Gastroesophageal sphincter (tissue), 4 donors: Measurements from ENCODE around the genes CCDC60 and RPLP0.

DNA sequence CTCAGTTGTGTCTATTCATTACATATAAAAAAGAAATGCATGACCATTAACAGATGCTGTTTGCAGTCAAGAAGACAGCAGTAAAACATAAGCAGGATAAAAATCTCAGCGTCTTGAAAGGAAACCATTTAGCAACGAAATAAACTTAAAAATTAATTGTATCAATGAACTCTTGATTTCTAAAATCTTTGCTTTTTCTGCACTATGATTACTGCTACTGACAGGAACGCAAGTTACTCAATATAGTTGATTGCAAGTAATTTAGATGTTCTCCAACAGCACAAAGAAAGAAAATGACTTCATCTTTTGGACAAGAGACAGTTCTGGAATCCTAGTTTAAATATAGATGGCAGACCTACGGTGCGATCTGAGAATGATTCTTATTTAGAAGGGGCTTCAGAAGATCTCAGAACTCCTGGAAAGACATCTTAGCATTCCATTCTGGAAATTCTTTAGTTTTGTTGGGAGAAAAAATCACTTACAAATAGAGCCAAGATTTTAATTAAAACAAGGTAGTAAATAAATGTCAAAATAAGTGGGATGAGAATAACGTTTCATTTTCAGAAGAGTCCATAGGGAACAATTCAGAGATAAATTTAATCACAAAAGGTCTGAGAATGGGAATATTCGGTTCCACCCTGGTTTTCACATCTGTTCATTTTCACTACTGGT is 1.4 kb upstream of the SUDS3 start:
- PRO-cap: no peak
- RAMPAGE, long total RNA, 4 experiments: no peak in any of the 4 experiments

- PRO-cap: no peak
- RAMPAGE, long total RNA, 4 experiments: no peak in any of the 4 experiments
Measured at GRCh38 chr12:119334085-119334849, at the start of gene CCDC60. Gene CCDC60 (plus strand): TSS chr12:119334729.

DNA sequence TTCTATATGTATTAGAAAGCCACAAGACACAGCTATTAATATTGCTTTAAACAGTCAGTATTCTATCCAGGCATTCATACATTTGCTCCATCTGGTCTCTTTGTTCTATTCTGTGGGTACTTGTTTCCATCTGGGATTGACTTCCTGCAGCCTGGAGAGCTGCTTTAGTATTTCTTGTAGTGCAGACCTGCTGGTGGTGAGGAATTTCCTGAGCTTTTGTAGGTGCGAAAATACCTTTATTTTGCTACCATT is 29.0 kb downstream of the CCDC60 start:
- PRO-cap: no peak
- RAMPAGE, long total RNA, 4 experiments: no peak in any of the 4 experiments

GRCh38 chr12:119365534-119366111 is 31.1 kb downstream of the CCDC60 start:
- PRO-cap: no peak
- RAMPAGE, long total RNA, 4 experiments: no peak in any of the 4 experiments

GRCh38 chr12:119397204-119397421 is 62.6 kb downstream of the CCDC60 start:
- PRO-cap: no peak
- RAMPAGE, long total RNA, 4 experiments: no peak in any of the 4 experiments

- PRO-cap: no peak
- RAMPAGE, long total RNA, 4 experiments: no peak in any of the 4 experiments
Measured at GRCh38 chr12:119699276-119699791, 31.4 kb downstream of the PRKAB1 start.

DNA sequence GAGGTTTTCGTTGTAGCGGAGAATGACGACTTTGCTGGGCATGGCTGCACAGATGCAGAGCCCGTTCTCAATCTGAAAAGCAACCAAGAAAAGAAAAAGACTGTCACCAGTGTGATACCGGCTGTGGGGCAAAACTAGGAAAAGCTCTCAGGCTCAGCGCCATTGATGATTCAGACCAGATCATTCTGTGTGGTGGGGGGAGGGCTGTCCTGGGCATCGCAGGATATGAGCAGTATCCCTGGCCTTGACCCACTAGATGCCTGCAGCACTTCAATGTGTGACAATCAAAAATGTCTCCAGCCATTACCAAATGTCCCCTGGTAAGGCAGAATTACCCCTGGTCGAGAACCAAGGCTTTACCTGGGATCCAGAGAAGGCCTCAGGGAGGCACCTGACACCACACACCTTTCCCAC is 36.5 kb downstream of the PRKAB1 start:
- PRO-cap: no peak
- RAMPAGE, long total RNA, 4 experiments: no peak in any of the 4 experiments

DNA sequence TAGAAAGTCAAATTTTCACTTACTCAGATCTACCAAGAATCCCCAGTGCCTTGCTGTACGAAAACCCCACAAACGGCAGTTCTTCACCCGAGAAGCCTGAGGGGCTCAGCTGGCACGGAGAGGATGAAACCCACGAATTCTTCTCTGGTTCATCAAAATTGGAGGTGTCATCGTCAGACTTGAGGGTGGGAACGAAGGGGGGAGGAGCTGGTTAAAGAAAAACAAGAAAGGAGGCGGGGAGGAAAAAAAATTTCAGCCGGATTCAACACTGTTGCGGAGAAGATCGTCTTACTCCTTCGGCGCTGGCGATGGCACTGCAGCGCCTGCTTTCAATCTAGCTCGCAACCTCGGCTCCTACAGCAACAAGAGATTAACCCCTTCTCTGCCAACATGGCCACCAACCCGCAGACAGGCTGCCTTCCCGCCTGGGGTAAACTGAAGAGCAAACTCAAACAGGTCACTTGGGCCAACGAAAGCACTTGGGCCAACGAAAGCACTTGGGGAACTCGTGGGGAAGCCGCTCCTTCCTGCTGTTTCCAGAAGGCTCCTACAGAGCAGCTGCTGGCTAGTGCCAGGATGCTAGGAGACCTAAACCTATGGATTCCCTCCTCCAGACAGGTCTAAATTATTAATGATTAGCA is 73.8 kb downstream of the CIT start:
- PRO-cap: no peak
- RAMPAGE, long total RNA, 4 experiments: start-site peak on the minus strand in 3 of 4 experiments, centred at positions 128 to 325 of the sequence, 5 to 14 reads per replicate

- PRO-cap: no peak
- RAMPAGE, long total RNA, 4 experiments: start-site peak on the minus strand in 3 of 4 experiments, at chr12:119804414-119804541 at its widest, 10 to 18 reads per replicate
Measured at GRCh38 chr12:119803928-119804929, 72.9 kb downstream of the CIT start.

DNA sequence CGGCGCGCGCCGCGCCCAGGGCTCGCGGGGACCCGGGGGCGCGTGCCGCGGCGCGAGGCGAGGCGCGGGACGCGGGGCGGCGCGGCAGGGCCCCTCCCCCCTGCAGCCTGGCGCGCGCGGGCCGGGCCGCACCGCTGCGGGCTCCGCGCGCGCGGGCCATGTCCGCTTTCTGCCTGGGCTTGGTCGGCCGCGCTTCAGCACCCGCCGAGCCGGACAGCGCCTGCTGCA is 589 bp downstream of the BICDL1 start:
- PRO-cap: no peak
- RAMPAGE, long total RNA, 4 experiments: no peak in any of the 4 experiments

DNA sequence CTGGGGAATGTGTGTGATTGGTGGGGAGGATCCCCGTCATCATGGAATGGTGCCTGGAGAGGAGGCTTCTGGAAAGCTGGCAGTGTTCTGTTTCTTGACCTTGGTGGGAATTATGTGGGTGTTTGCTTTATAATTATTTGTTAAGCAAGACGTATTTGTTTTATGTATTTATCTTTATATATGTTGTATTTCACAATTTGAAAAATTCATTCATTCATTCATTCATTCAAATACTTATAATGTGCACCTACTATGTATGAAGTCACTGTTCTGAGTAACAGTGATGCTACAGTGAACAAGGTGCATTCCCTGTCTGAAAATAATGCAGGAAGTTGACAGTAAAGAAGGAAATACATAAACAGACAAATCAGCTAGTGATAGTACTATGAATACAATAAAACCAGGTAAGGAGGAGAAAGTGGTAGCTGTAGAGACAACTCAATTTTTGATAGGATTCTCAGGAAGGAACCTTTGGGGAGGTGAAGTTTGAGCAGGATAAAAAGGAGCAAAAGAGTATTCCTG is 17.2 kb downstream of the BICDL1 start:
- PRO-cap: no peak
- RAMPAGE, long total RNA, 4 experiments: no peak in any of the 4 experiments

GRCh38 chr12:120093721-120094439 is 22.7 kb downstream of the RAB35 start:
- PRO-cap: no peak
- RAMPAGE, long total RNA, 4 experiments: no peak in any of the 4 experiments

- PRO-cap: no peak
- RAMPAGE, long total RNA, 4 experiments: no peak in any of the 4 experiments
Measured at GRCh38 chr12:120132488-120133357, 16.2 kb upstream of the RAB35 start.

DNA sequence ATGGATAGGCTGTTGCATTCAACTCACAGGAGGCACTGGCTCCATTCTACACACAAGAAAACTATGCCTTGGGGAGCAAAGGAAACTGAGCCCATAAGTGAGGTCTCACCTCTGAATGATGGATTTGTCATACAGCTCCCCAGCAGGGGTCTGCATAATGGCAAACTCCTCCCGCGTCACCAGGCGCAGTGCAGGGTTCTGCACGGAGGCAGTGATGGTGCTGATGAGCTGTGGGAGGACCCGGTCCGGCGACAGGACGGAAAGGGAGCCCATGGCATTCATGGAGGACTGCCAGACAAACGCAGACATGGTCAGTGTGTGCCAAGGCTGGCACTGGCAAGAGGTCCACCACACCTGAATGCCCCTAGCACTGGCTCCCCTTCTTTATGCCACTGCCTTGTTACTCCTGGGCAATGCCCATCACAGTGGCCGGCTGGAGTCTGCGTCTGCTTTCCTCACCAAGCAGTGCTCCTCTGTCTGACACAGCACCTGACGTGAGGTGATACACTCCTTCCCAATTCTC is 32.7 kb downstream of the GCN1 start:
- PRO-cap: no peak
- RAMPAGE, long total RNA, 4 experiments: no peak in any of the 4 experiments

DNA sequence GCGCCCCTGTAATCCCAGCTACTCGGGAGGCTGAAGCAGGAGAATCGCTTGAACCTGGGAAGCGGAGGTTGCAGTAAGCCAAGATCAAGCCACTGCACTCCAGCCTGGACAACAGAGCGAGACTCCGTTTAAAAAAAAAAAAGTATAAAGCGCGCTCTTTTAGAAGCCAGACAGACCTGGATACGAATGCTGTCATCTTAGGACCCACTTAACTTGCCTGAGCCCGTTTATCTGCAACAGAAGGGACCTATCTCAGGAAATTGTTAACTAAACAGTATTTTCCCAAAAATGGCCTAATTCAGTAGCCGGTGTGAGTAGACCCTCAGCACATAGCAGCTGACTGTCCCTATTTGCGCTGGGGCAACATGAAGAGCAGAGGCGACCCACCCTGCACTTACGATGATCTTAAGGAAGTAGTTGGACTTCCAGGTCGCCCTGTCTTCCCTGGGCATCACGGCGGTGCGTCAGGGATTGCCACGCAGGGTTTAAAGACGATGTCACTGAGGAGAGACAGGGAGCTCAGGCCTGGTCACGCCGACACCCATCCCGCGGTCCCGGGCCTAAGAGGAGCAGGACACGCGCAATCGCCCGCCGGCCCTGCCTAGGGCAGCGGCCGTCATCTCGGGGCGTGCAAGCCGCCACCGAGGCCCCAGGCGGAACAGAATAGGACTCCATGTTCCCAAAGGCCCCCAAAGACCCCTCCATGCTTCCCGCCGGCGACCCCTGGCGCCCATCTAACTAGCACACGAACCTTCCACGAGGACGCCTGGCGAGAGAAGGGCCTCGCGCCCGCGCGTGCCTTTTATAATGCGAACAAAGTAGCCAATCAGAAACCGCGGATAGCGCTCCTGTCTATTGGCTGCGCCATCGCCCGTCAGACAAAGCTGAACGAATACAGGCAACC is at the start of gene RPLP0:
TSS of gene RPLP0 (minus strand) at position 780 of the 904 bp plus-strand sequence.
- PRO-cap: bidirectional peak, plus-strand start outside the sequence, minus-strand start at position 776 of the sequence
- RAMPAGE, long total RNA, 4 experiments: start-site peak on the minus strand in 4 of 4 experiments, centred at positions 770 to 776 of the sequence, 22 to 15,739 reads per replicate

GRCh38 chr12:120215765-120216258 is 14.9 kb upstream of the RPLP0 start:
- PRO-cap: no peak
- RAMPAGE, long total RNA, 4 experiments: no peak in any of the 4 experiments

- PRO-cap: no peak
- RAMPAGE, long total RNA, 4 experiments: no peak in any of the 4 experiments
Measured at GRCh38 chr12:120229140-120230339, 28.6 kb upstream of the RPLP0 start.

DNA sequence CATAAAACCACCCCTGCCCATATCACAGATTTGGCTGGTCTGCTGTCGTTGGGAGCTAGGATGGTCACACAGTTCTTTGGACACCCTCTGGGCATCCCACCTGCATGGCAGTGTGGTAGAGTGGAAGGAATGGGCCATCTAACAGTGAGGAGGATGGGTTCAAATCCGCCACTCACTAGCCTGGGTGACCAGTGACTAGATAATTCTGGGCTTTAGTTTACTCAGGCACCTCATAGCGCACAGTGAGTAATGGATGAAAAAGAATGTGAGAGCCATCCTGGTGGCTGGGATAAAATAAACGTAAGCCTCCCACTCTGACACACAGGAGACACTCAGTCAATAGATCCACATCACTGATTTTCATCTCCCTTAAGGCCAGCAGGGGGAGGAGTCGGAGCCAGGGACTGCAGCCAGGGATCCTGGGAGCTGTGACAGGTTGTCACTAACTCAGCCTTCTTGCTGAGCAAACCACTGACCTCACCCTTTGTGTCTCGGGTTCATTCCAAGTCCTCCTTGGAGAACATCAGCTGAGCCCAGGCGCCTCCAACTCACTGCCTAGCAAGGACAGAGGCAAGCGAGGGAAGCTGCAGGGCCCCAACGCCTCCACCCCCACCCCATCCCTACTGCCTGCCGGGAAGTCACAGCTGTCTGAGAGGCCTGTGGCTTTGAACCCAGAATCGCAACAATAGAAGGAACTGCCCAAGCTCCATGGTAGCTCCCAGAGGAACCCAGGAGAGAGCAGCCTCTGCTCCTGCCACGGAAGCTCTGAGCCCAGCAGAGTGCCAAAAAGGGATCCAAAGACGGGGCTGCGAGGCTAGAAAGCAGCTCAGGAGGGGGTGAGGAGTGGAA is 30.8 kb downstream of the PXN start:
- PRO-cap: bidirectional peak, plus-strand start at position 500 of the sequence, minus-strand start at position 341 of the sequence; bidirectional peak, plus-strand start at position 551 of the sequence, minus-strand start at position 553 of the sequence
- RAMPAGE, long total RNA, 4 experiments: no peak in any of the 4 experiments

DNA sequence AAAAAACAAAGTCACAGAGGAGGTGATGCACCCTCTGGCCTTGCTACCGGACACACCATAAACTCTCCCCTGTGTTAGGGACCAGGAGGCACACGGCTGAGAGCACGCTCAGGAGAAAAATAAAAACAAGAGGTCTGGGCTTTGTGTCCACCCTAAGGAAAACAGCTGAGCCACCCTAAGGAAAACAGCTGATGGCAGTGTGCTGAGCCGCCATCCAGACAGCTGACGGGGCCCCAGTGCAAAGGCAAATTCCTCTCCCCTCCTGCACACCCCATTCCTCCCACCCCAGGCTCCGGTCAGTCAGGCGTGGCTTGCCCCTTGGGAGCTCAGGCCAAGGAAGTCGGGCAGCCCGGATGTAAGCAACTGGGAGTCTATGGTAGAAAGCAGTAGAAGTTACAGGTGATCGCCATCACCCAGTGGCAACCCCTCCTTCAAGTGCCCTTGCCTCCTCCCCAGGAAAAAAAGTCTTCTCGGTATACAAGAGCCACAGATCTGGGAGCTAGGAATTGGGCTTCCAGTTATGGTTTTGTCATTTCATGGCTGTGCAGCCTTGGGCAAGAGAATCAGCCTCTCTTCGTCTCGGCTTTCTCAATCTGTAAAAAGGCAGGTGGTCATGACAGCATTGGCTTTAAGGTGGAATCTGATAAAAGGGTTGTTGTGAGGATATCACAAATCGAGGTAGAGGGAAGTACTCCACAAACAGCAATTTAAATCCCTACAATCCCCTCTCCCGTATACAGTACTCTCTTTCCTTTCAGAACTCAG is 2.3 kb downstream of the PXN start:
- PRO-cap: bidirectional peak, plus-strand start at position 299 of the sequence, minus-strand start at position 251 of the sequence
- RAMPAGE, long total RNA, 4 experiments: no peak in any of the 4 experiments

GRCh38 chr12:120351083-120351523 is 17.9 kb downstream of the MSI1 start:
- PRO-cap: no peak
- RAMPAGE, long total RNA, 4 experiments: no peak in any of the 4 experiments